Temporal lobe (tissue), 2 donors: ENCODE data around the genes NPHS1, APLP1, OVOL3, ZNF146 and ZNF566.

- RAMPAGE, long total RNA = no peak
These were observed 640 bp downstream of the HSPB6 start for GRCh38 chr19:35756162-35756615.

- RAMPAGE, long total RNA = no peak
These were observed at the start of gene NPHS1 for GRCh38 chr19:35852217-35852912. TSS of gene NPHS1 (minus strand) at chr19:35852504.

DNA sequence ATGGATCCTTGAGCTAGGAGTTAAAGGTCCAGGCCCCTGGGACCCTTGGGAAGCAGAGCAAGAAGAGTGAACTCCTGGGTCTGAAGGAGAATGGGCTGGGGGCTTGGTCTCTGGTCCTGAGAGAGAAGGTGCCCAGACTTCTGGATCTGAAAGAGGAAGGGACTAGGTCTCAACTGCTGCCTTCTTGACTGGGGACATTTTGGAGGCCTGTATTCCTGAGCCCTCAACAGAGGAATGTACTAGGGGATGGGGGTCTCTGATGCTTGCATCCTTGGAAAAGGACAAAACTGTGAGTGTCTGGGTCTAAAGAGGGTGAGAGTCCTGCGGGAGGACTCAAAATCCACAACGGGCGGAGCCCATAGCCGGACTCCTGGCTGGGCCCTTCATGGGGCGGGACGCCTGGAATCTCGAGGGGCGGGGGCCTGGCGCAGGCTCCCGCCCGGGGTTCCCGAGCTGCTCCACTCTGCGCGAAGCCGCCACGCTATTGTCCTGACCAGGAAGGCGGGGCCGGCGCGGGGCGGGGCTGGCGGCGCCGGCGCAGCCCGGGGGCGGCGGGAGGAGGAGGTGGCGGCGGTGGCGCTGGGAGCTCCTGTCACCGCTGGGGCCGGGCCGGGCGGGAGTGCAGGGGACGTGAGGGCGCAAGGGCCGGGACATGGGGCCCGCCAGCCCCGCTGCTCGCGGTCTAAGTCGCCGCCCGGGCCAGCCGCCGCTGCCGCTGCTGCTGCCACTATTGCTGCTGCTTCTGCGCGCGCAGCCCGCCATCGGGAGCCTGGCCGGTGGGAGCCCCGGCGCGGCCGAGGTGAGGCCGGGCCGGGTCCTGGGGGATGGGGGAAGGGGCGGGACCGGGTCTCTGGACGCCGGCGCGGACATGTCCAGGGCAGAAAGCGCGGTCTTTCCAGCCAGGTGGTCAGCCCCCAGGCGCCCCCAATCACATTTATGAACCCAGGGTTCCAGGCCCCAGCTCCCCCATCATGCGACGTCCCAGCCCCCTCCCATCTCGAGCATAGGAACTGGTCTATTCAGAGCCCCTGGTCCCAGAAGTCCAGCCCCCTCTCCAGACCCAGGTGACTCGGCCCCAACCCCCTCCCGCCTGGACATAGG, at the start of gene APLP1:
APLP1 (plus strand) TSS at position 590 of the 1,101 bp plus-strand sequence.
- RAMPAGE, long total RNA = no peak

GRCh38 chr19:35958847-35959636, 22.9 kb downstream of the LRFN3 start:
- RAMPAGE, long total RNA = no peak

DNA sequence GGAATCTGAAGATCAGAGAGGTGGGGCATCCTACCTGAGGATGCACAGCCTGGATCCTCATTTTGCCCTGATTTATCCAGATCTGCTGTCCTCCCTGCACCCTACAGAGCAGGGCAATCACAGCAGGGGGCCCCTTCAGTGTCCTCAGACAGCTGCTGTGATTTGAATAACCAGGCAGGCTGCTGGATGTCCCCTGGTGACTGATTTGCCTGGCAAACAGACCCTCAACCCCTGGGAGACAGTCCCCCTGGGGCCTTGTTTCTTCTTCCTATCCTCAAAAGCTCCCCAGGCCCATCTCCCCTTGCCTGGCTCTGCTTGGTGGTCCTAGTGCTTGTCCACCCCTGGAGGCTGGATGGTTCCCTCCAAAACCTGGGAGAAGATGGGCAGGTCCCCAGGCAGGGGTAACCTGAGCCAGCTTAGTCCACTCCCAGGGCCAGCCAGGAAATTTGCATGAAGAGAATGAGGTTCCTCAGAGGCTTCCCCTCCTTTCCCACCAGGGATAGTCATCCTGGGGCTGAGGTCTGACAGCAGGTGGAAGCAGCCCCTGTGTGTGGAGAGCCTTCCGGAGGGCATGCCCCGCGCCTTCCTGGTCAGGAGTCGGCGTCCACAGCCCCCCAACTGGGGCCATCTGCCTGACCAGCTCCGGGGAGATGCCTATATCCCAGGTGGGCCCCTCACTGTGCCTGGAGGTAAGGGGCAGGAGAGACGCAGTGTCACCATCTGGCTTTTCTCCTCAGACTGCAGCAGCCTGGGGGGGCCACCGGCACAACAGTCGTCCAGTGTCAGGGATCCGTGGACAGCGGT, at the start of gene OVOL3:
OVOL3 (plus strand) TSS at position 512 of the 804 bp plus-strand sequence.
- RAMPAGE, long total RNA = no peak

DNA sequence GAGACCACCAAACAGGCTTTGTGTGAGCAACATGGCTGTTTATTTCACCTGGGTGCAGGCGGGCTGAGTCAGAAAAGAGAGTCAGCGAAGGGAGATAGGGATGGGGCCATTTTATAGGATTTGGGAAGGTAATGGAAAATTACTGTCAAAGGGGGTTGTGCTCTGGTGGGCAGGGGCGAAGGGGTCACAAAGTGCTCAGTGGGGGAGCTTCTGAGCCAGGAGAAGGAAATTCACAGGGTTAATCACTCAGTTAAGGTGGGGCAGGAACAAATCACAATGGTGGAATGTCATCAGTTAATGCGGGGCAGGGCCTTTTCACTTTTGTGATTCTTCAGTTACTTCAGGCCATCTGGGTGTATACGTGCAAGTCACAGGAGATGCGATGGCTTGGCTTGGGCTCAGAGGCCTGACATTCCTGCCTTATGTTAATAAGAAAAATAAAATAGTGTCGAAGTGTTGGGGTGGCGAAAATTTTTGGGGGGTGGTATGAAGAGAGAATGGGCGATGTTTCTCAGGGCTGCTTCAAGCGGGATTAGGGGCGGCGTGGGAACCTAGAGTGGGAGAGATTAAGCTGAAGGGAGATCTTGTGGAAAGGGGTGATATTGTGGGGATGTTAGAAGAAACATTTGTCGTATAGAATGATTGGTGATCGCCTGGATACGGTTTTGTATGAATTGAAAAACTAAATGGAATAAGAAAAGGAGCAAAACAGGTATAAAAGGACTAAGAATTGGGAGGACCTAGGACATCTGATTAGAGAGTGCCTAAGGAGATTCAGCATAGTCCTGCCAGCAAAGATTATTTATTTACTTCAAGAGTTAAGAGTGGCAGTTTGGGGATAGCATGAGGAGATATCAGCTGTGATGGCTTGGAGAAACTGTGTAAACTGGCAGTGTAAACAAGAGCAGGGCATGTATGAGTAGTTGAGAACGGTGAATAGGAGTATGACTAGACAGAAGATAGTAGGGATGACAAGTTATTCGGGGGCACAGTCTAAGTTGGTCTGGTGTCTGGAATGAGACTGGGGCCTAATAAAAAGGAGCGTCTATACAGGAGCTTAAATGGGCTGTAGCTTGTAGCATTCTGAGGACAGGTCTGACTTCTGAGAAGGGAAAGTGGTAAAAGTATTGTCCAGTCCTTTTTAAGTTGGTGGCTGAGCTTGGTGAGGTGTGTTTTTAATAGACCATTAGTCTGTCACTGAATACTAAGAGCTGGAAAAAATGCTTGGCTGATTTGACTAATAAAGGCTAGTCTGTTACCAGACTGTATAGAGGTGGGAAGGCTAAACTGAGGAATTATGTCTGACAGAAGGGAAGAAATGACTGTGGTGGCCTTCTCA, 3.7 kb upstream of the COX7A1 start:
- RAMPAGE, long total RNA = no peak

GRCh38 chr19:36159248-36160319, 7.3 kb upstream of the COX7A1 start:
- RAMPAGE, long total RNA = no peak

DNA sequence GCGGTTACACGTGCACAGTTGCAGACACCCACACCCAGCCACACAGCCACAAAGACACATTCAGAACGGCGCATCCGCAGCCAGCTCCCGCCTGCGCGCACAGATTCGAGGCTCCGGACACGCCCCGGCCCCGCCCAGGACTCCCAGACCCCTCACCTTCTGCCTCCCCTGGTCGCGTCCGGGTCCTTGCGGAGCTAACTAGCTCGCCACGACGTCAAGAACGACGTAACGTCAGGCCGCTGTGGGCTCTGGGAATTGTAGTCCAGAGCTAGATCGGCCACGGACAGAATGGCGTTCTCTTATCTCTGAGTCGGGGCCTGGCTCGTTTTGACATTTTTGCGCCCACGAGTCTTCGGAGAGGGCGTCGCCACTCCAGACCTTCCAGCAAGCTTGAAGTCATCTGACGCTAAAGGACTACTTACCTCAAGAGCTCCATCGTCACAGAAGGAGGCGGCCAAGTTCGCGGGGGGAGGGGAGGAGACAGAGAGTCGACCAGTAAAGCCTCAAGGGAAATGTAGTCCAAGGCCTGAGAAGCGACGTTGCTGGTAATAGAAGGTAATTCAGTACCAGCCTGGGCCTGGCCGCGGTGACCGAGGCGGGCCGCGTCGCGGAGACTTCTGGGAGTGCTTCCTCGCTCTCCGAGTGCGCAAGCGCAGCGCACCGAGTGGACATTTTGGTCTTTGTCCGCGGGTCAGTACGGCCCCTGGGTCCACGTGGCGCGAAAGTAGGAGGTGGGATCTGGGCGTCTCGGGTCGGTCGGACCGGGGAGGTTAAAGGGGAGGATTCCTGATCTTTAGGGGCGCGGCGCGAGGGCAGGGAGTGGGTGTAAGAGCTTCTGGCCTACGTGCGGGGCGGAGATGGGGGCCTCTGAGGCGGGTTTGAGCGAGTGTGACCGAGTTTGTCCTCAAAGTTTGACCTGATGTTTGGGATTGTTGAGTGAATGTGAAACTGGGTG, at the start of gene ZNF146:
ZNF146 (plus strand) TSS at position 641 of the 955 bp plus-strand sequence.
- RAMPAGE, long total RNA = start-site peak on the plus strand centred at position 678 of the sequence, 47 bp wide, 286 and 165 reads in 2 replicates

DNA sequence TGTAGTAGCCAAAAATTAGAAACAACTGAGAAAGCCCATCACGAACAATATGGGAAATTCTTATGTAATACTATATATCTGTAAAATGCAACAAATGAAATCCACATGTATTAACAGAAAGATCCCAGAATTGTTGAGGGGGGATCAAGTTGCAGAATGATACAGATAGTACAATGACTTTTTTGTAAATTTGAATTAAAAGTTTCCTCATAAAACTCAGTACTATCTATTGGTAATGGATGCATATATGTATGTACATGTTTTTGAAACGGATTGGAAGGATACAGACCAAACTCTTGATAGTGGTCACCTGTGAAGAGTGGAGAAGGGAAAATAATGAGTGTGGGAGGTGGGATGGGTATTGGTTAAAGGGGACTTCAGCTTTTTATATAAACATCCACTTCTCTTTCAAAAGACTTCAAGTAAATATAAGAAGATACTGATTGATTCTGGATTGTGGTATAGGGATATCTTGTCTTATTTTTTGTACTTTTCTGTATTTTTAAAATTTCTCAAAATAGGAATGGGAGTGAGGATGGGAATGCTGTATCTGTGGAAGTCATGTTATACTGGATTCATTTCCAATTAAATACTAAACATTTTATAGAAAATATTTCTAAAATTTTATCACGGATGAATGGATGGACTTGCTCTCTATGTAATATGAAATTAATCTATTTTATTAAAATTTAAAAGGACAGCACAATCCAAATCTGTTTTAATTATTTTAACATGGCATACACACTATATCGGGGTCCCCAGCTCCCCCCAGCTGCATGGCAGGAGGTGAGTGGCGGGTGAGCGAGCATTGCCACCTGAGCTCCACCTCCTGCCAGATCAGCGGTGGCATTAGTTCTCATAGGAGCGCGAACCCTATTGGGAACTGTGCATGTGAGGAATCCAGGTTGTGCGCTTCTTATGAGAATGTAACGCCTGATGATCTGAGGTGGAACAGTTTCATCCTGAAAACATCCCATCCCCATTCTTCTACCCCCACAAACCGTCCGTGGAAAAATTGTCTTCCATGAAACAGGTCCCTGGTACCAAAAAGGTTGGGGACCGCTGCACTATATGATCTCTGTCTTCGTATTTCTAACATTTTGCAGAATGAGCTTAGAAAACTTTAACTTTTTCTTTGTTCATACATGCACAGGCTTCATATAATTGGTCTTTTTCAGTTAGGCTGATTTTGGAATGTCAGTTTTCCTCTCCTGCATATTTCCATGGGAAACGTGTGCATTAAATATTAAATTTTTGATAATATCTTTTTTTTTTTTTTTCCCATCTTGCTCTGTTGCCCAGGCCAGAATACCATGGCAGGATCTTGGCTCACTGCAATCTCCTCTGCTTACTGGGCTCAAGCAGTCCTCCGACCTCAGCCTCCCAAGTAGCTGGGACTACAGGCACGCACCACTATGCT, 23.7 kb downstream of the ZNF146 start:
- RAMPAGE, long total RNA = no peak

- RAMPAGE, long total RNA = no peak
These were observed 41.9 kb downstream of the ZNF146 start for GRCh38 chr19:36256785-36257232.

GRCh38 chr19:36488640-36489757, at the start of gene ZNF566:
TSS of gene ZNF566 (minus strand) at chr19:36489561.
- RAMPAGE, long total RNA = no peak

GRCh38 chr19:36529204-36529568, 1.1 kb upstream of the ZNF260 start:
- RAMPAGE, long total RNA = no peak

DNA sequence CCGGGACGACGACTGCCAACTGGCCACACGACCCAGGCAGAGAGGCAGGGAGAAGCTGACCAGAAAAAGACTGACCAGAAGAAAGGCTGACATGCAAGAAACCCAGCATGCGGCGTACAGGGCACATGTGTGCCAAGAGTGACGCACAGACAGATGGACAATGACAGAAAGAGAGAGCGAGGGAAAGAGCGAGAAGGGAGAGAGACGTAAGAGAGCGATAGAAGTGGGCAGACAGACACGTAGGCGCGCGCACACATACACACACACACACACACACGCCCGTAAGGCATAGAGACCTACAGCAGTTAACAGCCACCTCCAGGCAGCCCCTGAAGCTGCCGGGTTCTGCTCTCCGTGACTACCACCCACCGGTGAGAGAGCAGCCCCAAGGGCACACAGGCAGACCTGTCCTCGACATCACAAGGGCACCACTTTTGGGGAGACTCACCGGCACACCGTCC, 30.8 kb upstream of the ZNF875 start:
- RAMPAGE, long total RNA = no peak

- RAMPAGE, long total RNA = no peak
These were observed 19.4 kb downstream of the ZFP30 start for GRCh38 chr19:37635848-37636320.

- RAMPAGE, long total RNA = no peak
These were observed 112.4 kb downstream of the DPF1 start for GRCh38 chr19:38111646-38112078.

- RAMPAGE, long total RNA = no peak
These were observed 1.6 kb downstream of the DPF1 start for GRCh38 chr19:38222300-38222937.

- RAMPAGE, long total RNA = no peak
These were observed 9.8 kb upstream of the DPF1 start for GRCh38 chr19:38233748-38234325.

GRCh38 chr19:38250563-38251217, 5.5 kb downstream of the PPP1R14A start:
- RAMPAGE, long total RNA = no peak

DNA sequence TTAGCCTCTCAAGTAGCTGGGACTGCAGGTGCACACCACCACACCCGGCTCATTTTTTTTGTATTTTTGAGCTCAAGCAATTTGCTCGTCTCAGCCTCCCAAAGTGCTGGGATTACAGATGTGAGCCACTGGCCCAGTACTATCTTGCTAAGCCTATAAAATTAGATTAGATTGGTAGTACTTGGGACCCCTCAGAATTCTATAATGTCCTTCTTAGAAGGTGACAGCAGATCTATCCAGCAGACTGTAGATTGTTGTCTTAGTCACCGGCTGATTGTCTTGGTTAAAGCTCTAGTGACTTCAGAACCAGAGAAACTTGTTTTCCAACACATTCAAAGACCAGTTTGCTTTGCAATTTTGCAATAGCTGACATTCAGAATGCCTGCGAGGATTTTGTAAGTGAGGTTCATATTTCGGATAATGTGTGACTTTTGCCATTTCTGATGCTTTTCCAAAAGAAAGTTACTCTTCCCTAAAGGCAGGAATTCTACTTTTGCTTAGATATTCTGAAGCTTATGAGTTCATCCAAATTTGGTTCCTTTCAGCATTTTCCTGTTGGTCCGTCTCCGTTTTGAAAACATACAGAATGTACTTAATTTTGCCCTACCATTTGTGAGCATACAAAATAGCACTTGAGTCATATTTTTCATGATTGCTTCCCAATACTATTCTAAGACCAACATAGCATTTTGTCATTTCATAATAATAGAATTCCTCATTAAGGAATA, 13.2 kb downstream of the SPINT2 start:
- RAMPAGE, long total RNA = no peak

DNA sequence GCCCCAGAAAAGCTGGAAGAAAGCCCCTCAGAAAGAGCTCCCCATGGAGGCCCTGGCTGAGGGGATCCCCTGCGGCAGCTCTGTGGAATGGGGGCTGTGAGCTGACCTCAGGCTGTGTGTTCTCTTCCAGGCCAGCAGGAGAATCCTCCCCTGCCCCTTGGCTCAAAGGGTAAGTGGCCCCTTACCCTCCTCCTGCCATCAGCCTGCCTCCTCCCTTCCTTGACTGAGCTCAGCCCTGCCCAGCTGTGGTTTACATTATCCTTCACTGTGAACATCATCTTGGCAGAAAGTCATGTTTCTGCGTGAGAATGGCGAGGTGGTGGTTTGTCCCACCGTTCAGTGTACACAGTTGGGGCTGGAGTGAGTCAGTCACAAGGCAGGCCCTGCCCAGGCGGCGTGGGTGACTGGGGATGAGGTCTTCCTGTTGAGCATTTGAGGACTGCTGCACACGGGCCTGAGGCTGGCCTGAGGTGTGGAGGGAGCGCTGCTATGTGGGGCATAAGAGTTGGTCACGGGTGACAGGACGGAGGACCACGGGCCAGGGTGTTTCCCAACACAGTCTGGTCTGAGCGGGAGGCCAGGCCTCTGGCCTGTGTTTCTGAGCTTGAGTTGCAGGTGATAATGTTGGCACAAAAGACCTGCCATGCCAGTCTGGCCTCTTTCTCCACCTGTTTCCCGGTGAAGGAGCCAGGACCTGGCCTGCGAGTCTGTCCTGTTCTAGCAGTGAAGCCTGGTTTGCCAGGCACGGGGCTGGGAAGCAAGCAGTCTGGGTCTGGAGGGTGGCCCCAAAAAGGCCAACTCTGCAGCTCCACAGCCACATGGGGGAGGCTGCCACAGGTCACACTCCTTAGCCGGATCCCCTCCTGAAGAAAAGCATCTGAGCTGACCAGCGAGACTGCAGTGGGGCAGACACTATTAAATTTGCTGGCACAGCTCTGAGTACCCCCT, 13.4 kb upstream of the C19orf33 start:
- RAMPAGE, long total RNA = no peak